Cardiac fibroblast (primary cell): Measurements from ENCODE around the genes CDC37 and KEAP1.

- RRBS, result 30% methylated on average over 10 of the region's 38 CpGs
These were observed 4.4 kb downstream of the ICAM5 start for GRCh38 chr19:10294048-10294607.

DNA sequence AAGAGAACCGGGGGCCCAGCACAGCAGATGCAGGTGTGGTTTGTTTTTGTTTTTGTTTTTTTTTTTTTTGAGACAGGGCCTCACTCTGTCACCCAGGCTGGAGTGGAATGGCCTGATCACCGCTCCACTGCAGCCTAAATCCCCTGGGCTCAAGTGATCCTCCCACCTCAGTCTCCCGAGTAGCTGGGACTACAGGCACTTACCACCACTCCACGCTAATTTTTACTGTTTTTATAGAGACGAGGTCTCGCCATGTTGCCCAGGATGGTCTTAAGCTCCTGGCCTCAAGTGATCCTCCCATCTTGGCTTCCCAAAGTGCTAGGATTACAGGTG is 6.0 kb downstream of the FDX2 start:
- RRBS, result no CpG with 5 or more reads among the region's 6 CpGs

GRCh38 chr19:10403413-10404039 is at the start of gene CDC37:
Gene CDC37 (minus strand): TSS chr19:10403542.
- RRBS, result no CpG with 5 or more reads among the region's 52 CpGs

- RRBS, result no CpG with 5 or more reads among the region's 69 CpGs
These were observed at the start of gene KEAP1 for GRCh38 chr19:10503100-10504045. Gene KEAP1 (minus strand): TSS chr19:10503356.

GRCh38 chr19:10604029-10605255 is 17.3 kb upstream of the AP1M2 start:
- RRBS, result no CpG with 5 or more reads among the region's 20 CpGs

GRCh38 chr19:10616157-10616673 is 9.1 kb upstream of the SLC44A2 start:
- RRBS, result no CpG with 5 or more reads among the region's 9 CpGs

DNA sequence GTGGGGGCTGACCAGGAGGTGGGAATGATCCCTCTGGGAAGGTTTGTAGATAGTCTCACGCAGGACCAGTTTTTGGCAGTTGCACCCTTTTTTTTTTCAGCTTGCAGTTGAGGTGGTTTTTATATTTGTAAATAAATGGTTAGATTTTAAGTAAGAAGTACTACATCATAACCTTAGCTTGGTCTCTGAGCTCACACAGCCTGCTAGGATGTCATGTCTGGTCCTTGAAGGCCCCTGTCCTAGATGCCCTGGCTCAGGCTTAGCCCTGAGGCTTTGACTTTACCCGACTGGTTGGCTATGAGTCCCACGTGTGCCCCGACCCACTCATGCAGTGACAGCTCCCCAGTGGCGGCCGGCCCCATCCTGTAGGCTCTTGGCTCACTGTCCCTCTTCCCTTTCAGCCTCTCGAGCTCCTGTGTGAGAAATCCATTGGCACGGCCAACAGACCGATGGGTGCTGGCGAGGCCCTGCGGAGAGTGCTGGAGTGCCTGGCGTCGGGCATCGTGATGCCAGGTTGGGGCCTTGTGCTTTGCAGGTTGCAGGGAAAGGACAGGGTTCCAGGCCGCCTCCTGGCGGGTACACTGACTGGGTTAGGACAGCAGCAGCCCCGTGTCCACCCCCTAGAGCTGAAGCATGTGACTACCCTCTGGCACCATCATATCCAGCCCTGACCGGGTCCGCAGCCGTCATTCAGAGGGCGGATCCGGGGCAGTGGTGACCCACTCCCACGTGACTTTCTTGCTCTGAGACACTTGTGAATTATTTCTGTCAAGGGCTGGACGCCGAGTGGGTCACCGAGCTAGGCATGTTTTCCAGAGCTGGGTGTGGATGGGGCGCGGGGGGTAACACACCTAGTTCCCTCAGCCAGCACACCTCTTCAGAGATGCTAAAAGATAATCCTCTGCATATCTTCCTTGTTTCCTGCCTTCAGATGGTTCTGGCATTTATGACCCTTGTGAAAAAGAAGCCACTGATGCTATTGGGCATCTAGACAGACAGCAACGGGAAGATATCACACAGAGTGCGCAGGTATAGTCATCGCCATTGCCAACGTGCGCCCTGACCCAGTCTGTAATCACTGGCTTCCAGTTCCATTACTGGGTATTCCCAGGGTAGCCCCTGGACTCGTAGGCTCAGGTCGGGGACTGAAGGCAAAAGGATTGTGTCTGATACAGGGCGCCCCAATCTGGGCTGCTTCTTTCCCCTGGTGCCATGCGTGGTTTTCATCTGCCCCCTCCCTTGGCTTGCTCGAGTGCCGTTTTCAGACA is 21.4 kb upstream of the QTRT1 start:
- RRBS, result no CpG with 5 or more reads among the region's 39 CpGs

DNA sequence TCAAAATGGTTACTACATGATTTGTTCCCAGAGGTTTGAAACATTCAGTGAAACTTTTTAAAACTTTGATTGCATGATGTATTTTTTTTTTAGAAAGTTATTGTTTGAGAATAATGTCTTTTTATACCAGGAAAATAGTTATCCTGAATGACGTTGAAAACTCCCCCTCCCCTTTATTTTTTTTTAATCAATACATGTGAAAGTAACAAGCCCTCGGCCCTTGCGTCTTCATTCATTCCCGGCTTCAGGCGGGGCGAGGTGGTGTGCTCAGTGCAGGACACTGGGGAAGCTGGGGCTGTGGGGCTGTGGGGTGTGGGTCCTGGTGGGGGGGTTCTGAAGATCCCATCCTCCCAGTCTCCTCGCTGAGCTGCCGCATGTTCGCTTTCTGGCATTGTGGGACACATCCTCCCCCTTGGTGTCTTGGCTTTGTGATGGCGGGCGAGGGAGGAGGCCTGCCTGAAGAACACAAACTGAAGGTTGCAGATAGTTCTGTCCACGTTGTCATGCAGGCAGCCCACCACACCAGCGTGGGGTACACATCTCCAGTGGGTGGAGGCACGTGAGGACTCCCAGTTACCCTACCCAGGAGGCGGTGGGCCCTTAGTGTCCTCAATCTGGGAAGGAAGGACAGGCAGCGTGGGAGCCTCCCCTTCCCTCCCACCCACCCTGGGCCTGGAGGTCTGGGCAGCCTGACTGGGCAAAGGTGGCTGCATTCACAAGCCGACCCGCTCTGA is 15.5 kb upstream of the QTRT1 start:
- RRBS, result no CpG with 5 or more reads among the region's 18 CpGs

DNA sequence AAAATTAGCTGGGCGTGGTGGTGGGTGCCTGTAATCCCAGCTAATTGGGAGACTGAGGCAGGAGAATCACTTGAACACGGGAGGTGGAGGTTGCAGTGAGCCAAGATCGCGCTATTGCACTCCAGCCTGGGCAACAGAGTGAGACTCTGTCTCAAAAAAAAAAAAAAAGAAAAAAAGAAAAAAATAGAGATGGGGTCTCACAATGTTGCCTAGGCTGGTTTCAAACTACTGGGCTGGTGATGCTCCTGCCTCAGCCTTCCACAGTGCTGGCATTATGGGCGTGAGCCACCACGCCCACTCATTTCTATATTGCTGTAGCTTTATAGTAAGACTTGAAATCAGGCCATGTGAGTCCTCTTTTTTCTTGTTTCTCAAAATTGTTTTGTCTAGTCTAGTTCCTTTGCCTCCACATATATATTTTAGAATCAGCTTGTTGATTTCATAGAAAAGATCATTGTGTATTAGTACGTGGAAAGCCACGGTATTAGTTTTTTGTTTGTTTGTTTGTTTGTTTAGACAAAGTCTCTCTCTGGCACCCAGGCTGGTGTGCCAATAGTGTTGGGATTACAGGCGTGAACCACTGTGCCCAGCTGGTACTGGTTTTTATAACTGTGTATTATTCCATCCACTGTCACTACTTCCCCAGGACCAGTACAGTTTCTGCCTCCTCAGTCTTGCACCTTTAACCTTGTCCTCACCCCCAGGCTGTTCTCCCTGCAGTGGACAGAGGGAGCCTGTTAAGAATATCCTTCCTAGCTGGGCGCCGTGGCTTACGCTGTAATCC is 18.4 kb downstream of the DNM2 start:
- RRBS, result no CpG with 5 or more reads among the region's 12 CpGs

GRCh38 chr19:10786383-10786811 is 49.6 kb downstream of the TMED1 start:
- RRBS, result no CpG with 5 or more reads among the region's 12 CpGs

DNA sequence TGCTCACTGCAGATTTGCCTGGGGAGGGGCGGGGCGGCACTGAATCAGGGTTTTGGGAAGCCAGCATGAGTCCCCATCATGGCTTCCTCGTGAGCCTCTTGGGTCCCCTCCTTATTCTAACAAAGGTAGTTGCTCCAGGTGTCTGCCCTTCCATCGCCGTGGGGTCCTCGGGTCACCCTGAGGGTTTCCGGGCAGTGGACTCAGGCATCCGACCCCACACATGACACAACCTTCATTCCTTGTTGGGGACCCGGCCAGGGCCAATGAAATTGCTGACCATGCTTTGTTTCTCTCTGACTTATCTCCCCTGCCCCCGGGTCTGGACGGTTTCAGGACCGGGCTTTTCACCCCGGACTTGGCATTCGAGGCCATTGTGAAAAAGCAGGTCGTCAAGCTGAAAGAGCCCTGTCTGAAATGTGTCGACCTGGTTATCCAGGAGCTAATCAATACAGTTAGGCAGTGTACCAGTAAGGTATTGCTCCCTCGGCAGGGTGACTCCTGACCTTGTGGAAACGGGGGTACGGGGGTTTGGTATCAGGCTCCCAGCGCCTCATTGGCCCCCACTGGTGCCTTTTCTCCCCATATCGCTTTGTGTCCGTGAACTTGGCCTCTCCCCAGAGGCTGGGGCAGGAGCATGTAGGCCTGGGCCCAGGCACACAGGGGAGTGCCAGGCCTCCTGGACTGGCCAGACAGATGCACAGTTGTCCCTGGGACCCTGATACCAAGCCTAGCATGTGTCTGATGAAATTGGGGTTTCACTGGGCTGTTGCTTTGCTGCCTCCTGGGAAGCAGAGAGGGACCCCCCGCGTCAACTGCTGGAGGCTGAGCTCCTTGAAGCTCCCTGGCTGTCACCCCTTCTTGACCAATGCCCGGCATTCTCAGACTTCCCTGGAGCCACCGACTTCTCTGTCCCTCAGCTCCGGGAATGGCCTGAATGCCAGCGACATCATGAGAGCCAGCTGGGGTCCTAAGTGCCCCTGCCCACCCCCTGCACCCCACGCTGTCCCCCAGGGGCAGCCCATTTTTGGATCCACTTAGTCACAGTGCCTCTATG is 40.0 kb downstream of the TMED1 start:
- RRBS, result 87% methylated on average over 6 of the region's 29 CpGs

- RRBS, result no CpG with 5 or more reads among the region's 15 CpGs
These were observed 57.3 kb downstream of the SMARCA4 start for GRCh38 chr19:11018134-11018609.

- RRBS, result under 1% methylated on average over 23 of the region's 52 CpGs
These were observed 1.5 kb downstream of the LDLR start for GRCh38 chr19:11090485-11091455.

DNA sequence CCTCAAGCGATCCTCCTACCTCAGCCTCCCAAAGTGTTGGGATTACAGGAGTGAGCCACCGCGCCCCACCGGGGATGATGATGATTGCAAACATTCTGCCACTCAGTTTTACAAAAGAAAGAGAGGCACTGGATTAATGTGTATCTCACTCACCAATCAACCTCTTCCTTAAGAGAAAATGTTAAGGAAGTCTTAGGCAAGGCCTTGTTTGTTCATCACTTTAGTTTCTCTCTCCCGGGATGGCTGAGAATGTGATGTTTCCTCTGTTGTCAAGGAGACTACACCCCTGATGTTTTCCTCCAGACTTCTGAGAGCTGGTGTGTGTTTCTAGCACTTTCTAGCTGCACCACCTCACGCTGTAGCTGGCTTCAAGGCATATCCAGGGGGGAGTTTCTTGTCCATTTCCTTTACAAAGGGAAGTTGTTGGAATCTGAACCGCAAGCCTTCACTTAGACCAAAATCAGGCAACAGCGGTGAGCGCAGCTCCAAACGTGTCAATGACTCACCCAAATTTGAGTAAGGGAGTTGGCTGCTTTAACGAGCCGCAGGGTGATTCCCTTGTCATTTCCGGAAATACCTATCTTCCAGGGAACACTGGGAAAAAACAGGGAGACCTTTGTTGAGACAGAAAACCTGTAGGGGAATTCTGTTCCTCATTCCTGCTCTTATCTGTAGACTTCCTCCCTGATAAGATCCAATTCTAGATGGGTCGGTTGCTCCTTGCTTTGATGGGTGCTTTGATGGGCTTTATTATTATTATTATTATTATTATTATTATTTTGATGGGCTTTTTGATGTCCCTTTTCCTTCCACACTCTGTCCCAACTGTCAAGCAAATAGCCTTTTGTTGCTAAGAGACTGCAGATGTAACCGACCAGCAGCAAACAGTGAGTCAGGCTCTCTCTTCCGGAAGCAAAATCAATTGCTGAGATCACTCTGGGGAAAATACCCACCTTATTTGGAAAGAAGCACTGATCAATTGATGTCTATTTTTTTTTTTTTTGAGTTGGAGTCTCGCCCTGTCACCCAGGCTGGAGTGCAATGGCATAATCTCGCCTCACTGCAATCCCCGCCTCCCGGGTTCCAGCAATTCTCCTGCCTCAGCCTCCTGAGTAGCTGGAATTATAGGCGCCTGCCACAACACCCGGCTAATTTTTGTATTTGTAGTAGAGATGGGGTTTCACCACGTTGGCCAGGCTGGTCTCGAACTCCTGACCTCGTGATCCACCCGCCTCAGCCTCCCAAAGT is 2.6 kb downstream of the LDLR start:
- RRBS, result no CpG with 5 or more reads among the region's 26 CpGs

GRCh38 chr19:11166222-11166903 is 10.8 kb upstream of the SPC24 start:
- RRBS, result no CpG with 5 or more reads among the region's 24 CpGs

DNA sequence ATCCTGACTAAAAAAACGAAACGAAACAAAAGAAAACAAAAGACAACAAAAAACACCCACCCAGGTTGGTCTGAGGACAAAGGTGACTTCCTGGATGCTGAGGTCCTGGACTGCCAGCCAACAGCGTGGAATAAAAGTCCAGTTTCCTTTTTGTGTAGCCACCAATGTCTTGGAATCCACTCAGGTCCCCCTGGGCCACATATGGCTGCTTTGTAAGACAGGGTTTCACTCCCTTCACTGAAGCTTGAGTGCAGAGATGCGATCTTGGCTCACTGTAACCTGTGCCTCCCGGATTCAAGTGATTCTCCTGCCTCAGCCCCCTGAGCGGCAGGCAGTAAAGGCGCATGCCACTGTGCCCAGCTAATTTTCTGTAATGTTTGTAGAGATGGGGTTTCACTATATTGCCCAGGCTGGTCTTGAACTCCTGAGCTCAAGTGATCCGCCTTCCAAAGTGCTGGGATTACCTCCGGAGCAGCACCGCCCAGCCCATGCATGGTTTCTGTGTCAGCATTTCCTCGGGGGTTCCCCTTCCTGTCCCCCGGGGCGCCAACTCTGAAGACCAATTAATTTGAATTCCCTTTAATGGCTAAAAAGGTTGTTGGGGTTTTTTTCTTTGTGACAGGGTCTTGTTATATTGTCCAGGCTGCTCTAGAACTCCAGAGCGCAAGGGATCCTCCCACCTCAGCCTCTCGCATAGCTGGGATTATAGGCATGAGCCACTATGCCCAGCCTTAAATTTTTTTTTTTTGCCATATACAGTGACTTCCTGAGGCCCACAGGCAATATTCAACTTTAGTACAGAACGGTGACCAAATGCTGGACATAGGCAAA is 17.5 kb downstream of the KANK2 start:
- RRBS, result 66% methylated on average over 4 of the region's 16 CpGs

- RRBS, result no CpG with 5 or more reads among the region's 4 CpGs
These were observed 10.1 kb downstream of the KANK2 start for GRCh38 chr19:11187277-11187662.

DNA sequence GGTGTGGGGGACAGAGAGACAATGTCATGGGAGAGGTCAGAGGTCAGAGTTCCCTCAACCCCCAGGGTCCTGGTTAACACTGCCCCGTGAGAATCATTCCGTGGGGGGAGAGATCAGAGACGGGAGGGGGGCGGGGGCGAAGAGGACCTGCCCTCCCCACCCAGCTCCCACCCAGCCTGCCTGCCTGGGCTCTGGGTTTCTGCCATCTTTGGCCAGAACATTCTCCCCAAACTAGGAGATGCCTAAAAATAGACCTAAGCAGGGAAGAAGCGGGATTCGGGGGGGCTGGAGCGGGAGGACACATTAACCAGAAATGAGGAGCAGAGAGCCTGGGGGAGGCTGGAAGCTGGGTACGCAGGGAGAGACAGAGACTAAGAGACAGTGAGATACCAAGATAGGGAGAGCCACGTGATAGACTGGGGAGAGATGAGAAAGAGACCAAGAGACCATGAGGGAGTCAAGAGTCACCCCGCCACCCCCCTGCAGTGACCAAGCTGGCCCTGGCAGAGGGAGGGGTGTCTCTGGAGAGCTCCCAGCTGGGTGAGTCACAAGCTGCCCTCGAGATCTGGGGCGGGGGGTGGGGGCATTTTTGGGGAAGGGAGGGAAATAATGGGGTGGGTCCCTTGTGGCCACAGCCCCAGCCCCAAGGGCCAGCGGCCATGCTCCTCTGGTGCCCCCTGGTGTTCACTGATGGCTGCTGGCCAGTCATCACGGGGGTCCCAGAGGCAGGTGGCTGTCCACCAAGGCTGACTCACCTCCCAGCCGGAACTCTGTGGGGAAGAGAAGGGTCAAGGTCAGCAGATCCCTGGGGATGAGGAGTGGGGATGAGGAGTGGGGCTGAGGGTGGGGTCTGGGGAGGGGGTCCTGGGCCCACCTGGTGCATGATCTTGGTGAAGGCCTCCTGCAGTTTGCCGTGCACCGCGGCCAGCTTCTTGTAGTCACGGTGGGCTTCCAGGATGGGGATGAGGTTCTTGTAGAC is 6.3 kb upstream of the KANK2 start:
- RRBS, result no CpG with 5 or more reads among the region's 20 CpGs

- RRBS, result 100% methylated on average over 1 of the region's 14 CpGs
These were observed 19.5 kb upstream of the KANK2 start for GRCh38 chr19:11216773-11217261.

GRCh38 chr19:11236398-11237230 is 2.8 kb upstream of the ANGPTL8 start:
- RRBS, result 57% methylated on average over 5 of the region's 27 CpGs